Glomerular endothelial cell (primary cell): ENCODE results near the gene CBX4.

DNA sequence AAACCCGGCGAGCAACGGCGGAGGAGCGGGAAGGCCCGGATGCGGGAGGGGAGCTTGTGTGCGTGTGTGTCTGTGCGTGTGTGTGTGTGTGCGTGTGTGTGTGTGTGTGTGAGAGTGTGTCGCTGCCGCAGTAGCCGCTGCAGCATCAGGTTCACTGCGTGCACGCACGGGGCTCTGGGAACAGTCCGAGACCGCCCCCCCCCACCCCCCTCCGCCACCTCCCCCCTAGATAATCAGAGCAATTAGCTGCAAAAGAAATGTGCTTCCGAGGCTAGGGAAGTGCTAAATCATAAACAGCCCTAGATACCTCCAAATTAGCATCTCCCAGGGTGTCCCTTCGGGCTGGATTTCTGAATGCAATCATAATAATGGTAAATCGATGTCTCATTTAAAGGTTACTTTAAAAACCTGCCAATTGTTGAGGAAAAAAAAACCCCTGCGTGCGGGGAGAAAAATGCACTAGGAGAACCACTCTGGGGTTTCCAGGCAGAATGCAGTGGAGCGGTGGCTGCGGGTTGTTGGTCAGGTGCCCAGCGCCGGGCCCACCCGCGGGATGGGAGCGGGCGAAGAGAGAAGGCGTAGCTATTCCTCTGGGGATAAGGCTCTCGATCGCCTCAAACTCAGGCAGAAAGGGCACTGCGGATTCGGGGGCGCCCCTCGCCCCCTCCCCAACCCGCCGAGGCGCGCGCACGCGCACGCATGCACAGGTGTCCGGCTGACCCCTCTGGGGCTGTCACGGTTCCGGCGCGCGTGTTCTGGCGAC lies 13.9 kb upstream of the CBX8 start:
- RAMPAGE, long total RNA: no peak

- RAMPAGE, long total RNA: no peak
Measured at GRCh38 chr17:79811367-79812020, 14.6 kb upstream of the CBX8 start.

DNA sequence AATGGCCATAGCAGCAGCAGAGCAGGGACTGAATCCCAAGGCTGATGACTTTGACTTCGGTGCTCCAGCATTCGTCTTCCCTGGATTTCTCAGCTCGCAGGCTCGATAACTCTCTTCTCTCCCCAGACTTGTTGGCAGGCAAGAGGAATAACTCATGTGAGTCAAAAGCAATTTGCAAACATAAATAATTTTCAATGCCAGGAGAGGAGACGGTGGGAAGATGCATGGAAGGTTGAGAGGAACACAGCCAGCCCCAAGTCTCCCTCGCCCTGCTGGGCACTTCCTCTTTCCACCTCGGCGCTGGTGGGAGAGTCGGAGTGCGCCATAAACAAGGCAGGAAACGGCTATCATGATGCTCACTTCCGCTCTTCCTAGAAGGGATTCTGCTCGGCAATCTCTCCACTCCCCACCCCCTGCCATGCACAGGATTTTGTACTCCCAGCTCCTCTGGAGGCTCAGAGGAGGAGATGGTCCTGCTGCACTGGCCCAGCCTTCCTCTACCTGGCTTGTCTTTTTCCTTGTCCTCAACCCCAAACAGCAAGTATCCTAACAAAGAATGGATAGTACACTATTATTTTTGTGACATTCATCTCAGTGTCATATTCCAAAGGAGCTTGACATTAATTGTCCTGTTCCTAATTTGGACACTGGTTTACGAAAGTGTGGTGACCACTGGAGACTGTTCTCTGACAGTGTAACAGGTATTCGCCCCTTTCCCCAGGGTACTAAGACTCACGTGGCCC lies 13.0 kb downstream of the CBX4 start:
- RAMPAGE, long total RNA: no peak

- RAMPAGE, long total RNA: no peak
Measured at GRCh38 chr17:79832427-79833203, 6.6 kb downstream of the CBX4 start.

- RAMPAGE, long total RNA: no peak
Measured at GRCh38 chr17:79833238-79833702, 6.0 kb downstream of the CBX4 start.

DNA sequence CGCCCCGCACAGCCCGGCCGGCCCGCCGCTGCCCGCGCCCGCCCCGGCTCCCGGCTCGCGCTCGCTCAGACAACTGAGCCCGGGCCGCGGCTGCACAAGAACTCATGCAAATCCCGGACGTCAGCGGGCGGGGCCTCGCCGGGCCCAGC lies at the start of gene CBX4:
Gene CBX4, minus strand, starts transcription at position 75 of the 149 bp plus-strand sequence.
- RAMPAGE, long total RNA: no peak

GRCh38 chr17:79842520-79843559 lies 3.6 kb upstream of the CBX4 start:
- RAMPAGE, long total RNA: no peak

DNA sequence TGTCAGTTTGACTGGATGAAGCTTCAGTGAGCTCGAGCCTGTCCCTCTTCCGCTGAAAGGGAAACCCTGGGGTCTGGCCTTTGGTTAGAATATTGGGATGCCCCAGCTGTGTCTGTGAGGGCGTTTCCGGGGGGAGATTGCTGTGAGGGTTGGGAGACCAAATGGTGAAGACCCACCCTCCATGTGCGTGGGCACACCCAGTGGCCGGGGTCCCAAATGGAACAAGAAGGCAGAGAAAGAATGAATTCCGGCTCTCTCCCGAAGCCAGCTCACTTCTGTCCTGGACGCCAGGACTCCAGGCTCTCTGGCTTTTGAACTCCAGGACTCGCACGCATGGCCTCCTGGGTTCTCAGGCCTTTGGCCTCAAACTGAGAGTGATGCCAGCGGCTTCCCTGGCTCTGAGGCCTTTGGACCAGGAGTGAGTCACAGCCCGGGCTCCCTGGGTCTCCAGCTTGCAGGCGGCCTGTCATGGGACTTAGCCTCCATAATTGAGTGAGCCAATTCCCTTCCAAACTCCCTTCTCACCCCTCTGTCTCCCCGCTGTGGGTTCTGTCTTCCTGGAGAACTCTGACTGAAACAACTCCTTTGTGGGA lies 49.6 kb upstream of the CBX4 start:
- RAMPAGE, long total RNA: no peak

DNA sequence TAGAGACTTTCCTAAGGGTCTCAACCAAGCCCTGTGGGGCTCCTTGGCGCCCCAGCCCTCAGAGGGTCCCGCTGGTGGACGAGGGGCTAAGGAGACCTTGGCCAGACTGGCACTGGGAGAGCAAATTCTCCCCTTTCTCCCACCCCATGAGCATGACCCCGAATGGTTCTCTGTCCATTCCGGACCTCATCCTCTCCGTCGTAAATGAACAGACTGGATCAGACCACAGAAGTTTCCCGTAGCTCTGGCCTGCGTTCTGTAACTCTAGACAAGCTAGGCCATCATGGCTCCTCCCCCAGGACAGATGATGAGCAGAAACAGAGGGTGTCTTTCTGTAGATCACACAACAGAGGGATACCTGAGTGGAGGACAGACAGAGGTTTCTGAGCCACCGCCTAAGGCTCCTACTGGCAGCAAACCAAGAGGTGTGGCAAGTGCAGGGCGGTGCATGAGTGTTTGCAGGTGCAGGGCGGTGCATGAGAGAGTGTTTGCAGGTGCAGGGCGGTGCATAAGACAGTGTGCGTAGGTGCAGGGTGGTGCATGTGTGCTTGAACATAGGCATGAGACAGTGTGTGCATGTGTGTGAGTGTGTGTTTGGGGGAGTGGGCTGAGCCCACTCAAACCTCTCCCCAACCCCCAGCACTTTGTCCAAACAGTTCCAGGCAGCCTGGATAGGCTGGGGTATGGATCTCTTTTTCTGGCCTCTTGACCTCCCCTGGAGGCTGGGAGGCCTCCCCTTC lies 53.2 kb upstream of the CBX4 start:
- RAMPAGE, long total RNA: no peak

DNA sequence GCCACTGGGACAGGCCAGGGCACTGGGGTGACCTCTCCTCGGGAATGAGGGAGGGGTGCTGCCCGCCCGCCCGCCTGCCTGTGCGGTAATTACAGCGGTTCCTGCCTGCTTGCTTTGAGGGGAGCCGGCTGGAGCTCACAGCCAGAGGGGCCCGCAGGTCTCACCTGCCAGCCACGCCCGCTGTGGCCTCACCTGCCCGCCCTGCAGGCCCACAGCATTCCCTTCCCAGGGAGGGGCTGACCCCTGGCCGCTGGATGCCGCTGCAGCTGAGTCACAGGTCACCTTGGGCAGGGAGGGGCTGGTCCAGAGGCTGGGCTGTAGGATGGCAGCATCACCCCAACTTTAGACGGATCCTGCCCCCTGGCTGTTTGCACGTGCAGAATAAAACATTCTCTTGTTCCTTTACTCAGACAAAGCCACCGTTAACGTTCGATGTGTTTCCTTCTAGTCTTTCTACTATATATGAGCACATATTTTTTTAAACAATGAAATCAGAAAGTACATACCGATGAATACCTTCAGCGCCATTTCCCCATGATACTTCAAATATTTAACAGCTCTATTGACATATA lies 76.8 kb upstream of the CBX4 start:
- RAMPAGE, long total RNA: no peak

DNA sequence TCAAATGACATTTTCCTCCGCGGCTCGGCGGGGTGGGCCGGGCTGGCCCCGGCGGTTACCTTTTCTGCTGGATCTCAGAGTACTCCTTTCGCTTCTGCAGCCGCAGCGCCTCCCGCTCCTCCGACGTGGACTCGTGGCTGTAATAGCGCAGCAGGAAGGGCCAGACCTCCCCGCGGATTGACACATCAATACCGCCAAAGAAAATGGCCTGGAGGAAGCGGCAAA lies 86.1 kb downstream of the TBC1D16 start:
- RAMPAGE, long total RNA: no peak

GRCh38 chr17:79991157-79991990 lies 44.3 kb downstream of the TBC1D16 start:
- RAMPAGE, long total RNA: no peak

DNA sequence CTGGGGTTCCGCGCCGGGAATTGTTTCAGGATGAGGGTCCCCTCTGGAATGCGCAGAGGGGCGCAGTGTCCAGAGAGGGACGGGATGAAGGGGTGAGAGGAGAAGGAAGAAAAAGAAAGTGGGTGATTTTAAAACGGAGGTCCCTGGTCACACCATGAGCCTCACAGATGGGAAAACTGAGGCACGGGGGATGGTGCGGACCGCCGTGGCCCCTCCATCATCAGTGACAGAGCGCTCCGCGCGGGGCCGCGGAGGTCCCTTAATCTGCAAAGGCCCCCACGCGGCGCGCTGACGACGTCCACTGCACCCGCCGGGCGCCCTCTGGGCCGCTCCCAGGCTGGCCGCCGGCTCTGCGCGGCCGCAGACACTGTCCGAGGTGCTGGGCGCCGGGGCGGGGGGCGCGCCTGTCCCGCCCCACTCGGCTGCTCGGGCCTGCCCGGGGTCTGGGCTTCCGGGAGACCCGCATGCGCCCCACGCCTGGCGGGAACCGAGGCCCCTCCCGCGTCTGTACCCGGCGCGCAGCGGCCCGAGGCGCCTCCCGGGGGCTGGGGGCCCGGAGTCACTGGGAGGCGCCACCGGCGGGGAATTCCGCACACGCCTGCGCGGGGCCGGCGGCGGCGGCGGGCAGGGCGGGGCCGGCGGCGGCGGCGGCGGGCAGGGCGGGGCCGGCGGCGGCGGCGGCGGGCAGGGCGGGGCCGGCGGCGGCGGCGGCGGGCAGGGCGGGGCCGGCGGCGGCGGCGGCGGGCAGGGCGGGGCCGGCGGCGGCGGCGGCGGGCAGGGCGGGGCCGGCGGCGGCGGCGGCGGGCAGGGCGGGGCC lies 538 bp upstream of the RNF213 start:
- RAMPAGE, long total RNA: no peak

DNA sequence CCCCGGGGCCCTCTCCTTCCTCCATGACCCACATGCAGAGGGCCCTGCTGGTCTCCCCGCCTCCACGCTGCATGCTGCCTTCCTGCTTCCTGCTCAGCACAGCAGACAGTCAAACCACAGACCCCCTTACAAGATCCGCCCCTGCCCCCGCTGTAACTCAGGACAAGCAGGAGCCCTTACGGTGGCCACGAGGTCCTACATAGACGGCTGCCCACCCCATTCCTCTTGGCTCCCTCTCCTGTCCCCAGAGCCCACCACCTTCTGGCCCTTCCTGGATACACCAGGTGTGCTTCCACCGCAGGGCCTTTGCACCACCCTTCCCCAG lies 3.9 kb downstream of the RNF213 start:
- RAMPAGE, long total RNA: no peak

GRCh38 chr17:80270636-80271523 lies 10.2 kb downstream of the RNF213 start:
- RAMPAGE, long total RNA: no peak

- RAMPAGE, long total RNA: no peak
Measured at GRCh38 chr17:80376289-80376984, 38.5 kb upstream of the ENDOV start.

DNA sequence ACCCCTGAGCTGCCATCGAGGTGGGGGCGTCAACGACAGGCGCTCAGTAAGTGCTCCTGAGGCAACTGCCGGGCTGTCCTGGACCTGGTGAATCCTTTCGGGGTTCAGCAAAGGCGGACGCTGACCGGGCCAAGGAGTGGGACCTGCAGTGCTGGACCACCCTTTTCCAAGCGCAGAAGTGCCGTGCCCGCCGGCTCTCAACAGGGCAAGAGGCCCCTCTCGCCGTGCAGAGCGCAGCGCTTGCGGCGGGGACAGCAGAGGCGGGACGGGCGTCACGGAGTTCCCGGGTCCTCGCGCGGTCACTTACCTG lies 390 bp upstream of the ENDOV start:
- RAMPAGE, long total RNA: no peak

DNA sequence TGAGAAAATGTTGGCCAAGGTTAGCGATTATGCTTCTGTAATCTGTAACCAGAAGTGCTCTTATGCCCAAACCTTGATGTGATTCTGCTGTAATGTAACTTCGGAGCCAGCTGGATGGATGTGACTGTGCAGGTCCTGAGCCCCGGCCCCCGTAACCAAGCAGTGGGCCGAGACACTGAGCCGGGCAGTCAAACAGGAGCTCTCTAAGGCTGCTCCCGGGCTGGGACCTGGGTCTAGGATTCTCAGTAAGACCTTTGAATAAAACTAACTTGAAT lies 22.8 kb downstream of the ENDOV start:
- RAMPAGE, long total RNA: no peak

- RAMPAGE, long total RNA: no peak
Measured at GRCh38 chr17:80501412-80501941, 25.1 kb upstream of the NPTX1 start.

DNA sequence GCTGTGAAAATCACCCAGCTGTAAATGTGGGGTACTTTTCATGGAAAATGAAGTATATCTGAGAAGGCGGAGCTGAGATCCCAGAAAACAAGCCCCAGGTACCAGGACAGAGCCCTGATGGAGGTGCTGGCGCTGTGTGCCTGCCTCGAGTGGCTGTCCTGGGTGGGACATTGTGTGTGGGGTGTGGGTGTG lies 55.6 kb downstream of the RPTOR start:
- RAMPAGE, long total RNA: no peak